Spinal cord (tissue), 3 donors: ENCODE data around the genes TRMT2A and MED15.

DNA sequence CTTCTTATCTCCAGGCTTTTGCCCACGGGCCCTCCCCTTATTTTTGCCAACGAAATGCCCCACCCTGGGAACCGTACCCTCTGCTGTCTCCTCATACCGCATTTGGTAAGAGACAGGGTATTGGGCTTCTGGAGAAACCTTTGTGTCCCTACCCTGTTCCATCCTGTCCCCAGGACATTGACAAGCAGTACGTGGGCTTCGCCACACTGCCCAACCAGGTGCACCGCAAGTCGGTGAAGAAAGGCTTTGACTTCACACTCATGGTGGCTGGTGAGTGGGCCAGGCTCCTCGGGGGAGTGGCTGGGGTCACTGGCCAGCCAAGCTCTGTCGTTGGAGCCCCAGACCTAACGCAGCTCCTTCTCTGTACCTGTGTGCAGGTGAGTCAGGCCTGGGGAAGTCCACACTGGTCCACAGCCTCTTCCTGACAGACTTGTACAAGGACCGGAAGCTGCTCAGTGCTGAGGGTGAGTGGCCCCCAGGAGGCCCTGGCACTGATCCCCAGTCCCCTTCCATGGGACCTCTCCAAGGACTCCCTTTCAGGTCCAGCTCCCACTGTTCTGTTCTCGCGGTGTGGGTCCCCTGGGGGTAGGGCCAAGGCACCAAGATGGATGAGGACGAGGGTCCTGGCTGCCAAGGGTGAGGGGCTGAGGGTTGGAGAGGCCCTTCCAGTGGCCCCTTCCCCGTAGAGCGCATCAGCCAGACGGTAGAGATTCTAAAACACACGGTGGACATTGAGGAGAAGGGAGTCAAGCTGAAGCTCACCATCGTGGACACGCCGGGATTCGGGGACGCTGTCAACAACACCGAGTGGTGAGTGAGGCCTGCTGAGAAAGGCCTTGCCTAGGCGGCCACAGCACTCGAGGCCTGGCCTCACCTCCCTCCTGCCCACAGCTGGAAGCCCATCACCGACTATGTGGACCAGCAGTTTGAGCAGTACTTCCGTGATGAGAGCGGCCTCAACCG is 3.6 kb upstream of the GP1BB start:
- PRO-cap = no peak
- RAMPAGE, long total RNA = no peak

- PRO-cap = no peak
- RAMPAGE, long total RNA = no peak
Observed at GRCh38 chr22:19722165-19722574, 1.2 kb upstream of the GP1BB start.

DNA sequence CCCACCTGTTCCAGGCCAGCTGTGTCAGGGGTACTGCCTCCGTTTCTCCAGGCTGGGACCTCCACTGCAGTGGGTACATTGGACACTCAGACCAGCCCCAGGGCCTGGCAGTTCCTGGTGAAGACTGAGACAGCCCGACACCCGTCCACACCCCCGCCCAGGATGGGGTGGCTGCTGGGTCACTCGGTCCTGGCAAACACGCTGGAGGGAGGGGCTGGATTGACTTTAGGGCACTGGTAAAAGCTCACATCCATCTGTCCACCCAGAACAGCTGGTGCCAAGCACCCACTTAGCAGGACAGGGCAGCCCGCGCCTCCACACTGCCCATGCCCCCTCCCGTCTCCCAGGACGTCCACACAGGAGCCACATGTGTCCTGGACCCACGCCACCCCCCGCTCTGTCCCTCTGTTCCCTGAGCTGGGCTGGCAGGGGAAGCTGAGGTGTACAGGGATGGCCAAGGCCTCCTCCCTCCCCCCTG is 10.7 kb upstream of the TBX1 start:
- PRO-cap = no peak
- RAMPAGE, long total RNA = no peak

DNA sequence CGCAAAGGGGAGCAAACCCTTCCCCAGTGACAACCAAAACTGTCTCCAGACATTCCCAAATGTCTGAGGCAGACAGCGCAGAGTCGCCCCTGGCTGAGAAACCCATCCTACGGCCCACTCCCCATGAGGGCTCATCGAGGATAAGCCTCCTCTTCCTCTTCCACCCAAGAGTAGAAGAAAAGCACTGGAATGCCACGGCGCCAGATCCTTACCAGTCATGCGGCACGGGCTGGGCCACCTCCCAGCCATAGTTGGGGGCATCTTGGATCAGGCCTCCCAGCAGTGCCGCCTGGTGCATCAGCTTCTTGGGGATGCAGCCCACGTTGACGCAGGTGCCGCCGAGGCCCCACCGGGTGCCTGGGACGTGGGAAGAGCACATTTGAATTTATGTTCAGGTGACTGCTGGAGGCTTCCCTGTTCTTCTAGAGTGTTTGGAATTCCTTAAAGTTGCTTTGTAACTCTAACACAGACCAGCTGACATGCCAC is 22.9 kb upstream of the COMT start:
- PRO-cap = no peak
- RAMPAGE, long total RNA = no peak

DNA sequence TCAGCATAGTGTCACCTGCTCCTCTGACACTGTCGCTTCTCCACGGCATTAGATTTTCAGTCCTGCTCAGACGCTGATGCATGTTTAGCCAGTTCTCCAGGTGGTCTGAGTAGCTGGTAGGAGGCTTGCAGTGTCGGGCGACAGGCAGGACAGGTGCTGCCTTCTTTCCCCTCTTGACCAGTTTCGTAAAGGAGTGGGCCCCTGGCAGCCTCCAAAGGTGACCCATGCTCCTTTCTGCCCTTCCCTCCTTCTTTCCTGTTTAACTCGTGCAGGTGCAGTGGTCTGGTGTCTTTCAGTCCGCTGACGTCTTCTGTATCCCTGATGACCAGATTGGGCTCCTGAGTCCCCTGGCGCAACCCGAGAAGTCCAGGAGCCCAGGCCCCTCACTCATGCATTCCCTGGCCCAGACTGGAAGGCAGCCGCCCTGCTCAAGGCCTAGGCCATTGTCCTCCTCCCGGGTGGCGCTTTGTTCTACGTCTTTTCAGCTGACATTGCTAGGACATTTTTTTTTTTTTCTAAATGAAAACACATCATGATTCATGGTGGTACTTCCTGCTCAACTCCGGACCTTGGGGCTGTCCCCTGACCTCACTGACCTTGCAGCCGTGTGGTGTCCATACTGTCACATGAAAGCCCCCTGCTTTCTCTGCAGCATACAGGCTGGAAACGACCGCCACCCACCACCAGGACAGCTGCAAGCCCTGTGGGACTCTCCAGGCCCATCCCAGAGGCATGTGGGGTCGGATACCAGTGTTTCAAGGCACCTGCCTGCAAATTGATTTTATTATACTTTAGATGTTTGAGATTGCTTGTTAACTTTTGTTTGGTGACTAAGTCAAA is 25.5 kb upstream of the TXNRD2 start:
- PRO-cap = no peak
- RAMPAGE, long total RNA = no peak

- PRO-cap = no peak
- RAMPAGE, long total RNA = no peak
Observed at GRCh38 chr22:20023948-20024907, 3.3 kb downstream of the TANGO2 start.

DNA sequence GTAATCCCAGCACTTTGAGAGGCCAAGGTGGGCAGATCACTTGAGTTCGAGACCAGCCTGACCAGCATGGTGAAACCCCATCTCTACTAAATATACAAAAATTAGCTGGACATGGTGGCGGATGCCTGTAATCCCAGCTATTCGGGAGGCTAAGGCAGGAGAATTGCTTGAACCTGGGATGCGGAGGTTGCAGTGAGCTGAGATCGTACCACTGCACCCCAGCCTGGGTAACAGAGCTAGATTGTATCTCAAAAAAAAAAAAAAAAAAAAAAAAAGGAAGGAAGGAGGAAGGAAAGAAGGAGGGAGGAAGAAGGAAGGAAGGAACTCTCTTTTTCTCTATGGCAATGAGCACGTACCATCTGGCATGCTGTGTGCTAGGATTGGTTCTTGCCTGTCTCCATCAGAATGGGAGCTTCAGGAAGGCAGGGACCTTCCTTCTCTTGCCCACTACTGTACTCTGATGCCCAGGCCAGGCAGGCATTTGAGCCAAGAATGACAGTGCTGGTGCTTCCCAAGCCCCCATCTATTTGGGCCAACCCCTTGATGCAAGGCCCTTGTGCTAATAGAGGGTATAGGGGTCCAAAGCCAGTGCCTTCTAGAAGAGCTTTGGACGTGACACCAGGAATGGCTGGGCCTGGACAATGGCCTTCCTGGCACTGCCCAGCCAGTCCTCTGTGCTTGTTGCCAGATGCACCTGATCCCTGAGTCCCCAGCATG is 10.7 kb upstream of the DGCR8 start:
- PRO-cap = no peak
- RAMPAGE, long total RNA = no peak

GRCh38 chr22:20080913-20081981 is 1.2 kb downstream of the DGCR8 start:
- PRO-cap = no peak
- RAMPAGE, long total RNA = no peak

GRCh38 chr22:20116690-20117861 is at the start of gene TRMT2A:
Gene TRMT2A (minus strand): TSS chr22:20117226.
- PRO-cap = unidirectional peak, plus-strand start at chr22:20117554
- RAMPAGE, long total RNA = start-site peak on the plus strand at chr22:20117334-20117946, 23 and 15 reads in 2 replicates

- PRO-cap = no peak
- RAMPAGE, long total RNA = no peak
Observed at GRCh38 chr22:20122117-20122737, 5.2 kb upstream of the TRMT2A start.

- PRO-cap = no peak
- RAMPAGE, long total RNA = no peak
Observed at GRCh38 chr22:20219691-20220252, 48.3 kb downstream of the RTN4R start.

DNA sequence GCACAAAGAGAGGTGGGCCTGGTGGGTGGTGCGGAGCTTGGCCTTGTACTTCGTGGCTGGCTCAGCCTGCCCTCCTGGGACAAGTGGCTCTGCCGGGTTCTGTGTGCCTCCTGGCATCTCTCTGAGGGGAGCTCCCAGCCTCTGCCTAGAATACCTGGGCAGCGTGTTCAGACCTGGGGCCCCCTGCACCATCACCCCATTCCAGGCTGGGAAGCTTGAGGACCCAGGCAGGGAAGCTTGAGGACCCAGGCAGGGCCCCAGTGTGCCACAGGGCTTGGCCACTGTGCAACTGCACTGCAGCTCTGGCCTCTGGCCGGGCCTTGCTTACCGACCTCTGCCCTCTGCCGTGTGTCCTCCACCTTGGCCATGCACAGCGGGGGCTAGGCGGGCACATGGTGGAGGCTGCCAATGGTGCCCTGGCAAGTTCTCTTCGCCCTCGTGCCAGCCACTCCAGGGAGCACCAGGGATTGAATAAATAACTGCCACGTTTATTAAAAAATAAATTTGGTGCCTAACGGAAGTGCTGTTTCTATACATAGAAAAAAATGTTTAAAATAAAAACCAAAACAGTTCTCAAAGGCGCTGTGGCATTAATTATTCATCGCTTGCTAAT is 46.1 kb downstream of the RTN4R start:
- PRO-cap = no peak
- RAMPAGE, long total RNA = no peak

DNA sequence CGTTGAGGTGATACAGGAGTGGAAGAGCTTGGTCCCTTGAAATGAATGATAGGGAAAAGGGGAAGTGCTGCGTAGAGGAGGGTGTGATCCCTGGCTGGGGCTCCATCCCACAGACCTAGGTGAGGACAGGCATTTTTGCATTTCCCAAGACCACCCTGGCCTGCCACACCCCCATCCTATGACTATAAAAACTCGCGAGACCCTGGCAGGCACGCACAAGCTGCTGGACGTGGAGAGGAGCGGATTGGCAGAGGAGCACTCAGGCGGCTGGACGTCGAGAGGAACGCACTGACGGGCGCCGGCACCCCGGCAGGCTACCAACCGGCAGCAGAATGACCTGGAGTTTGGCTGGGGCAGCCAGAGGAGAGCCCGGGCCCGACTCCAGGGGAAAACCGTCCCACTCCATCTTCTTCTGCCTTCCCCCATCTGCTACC is 32.6 kb downstream of the RTN4R start:
- PRO-cap = no peak
- RAMPAGE, long total RNA = no peak

- PRO-cap = no peak
- RAMPAGE, long total RNA = no peak
Observed at GRCh38 chr22:20238946-20239683, 29.0 kb downstream of the RTN4R start.

- PRO-cap = no peak
- RAMPAGE, long total RNA = no peak
Observed at GRCh38 chr22:20241603-20242128, 26.5 kb downstream of the RTN4R start.

DNA sequence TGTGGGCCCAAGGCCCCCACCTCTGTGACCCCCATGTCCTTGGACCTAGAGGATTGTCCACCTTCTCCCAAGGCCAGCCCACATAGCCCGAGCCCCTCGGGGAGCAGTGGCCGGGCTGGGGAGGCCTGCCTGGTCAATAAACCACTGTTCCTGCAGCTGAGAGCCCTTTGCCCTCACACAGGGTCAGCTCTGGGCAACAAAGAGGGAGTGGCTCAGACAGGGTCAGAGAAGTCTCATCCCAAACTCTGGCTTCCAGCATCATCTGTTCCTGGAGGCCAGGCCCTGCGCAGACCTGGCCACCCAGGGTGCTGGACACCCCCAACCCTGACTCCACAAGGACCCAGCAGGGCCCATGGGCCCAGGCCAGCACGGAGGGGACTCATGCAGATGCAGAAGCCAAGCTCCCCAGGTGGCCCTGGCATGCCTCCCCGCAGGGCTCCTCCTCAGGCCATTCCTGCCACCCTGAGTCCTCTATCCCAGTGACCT is 6.4 kb downstream of the DGCR6L start:
- PRO-cap = no peak
- RAMPAGE, long total RNA = no peak

DNA sequence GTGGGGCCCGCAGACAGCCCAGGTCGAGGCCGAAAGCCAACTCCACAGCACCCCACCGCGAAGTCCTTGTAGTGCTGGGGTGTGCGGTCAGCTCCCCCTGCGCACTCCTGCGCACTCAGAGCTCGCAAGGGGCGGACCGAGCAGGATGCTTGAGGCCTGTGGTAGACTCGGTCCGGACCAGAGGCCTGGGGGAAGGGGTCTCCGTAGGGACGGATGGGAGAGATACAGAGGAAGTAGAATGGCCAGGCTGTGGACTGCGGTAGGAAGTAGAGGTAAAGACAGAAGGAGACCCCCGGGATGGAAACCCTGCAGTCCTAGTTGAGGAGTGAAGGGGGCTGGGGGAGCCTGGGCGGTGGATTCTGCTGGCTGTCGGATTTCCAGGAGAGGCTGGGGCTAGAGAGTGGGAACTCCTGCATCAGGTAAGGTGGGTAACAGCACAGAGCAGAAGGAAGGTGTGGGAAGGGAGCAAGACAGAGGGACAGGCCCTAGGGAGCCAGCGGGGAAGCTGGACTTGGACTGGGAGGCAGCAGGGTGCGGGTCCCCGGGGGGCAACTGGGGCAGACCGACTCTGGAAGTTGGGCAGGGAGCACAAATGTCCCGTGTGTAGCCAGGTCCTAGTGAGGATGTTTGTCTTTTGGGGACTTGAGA is 739 bp upstream of the SCARF2 start:
- PRO-cap = no peak
- RAMPAGE, long total RNA = no peak

- PRO-cap = no peak
- RAMPAGE, long total RNA = no peak
Observed at GRCh38 chr22:20483656-20484183, 11.9 kb downstream of the KLHL22 start.

GRCh38 chr22:20489879-20490536 is 5.6 kb downstream of the KLHL22 start:
- PRO-cap = no peak
- RAMPAGE, long total RNA = no peak

GRCh38 chr22:20507021-20507791 is at the start of gene MED15:
Gene MED15 (plus strand): TSS chr22:20507610.
- PRO-cap = no peak
- RAMPAGE, long total RNA = no peak